Metastatic Breast Carcinoma in the Brain (tissue), 10 donors: ENCODE measurements around a stretch of chr9.

GRCh38 chr9:69215792-69216741, 42.0 kb downstream of the TJP2 start:
- PRO-cap, 10 experiments, result no peak in any of the 10 experiments

GRCh38 chr9:69307265-69307492, 17.8 kb upstream of the ENTREP1 start:
- PRO-cap, 10 experiments, result no peak in any of the 10 experiments

GRCh38 chr9:69461119-69461652, 136.2 kb downstream of the ENTREP1 start:
- PRO-cap, 10 experiments, result no peak in any of the 10 experiments

DNA sequence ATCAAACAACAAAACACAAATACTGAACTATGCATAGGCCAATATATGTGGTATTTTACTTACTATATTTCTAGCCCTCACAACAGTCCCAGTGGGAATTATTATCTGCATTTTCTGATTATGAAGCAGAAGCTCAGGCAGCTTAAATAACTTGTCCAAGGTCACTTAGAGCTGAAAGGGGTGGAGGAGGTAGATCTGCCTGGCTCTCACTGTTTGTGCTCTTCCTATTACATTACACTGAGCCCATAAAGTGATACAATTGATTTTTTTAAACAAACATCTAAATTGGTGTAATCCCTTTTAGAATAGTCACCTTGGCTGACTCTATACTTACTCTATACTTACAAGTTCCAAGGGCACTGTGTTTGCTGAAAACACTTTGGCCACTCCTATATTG, 144.8 kb downstream of the APBA1 start:
- PRO-cap, 10 experiments, result no peak in any of the 10 experiments

GRCh38 chr9:69632554-69633136, 39.5 kb downstream of the APBA1 start:
- PRO-cap, 10 experiments, result no peak in any of the 10 experiments

DNA sequence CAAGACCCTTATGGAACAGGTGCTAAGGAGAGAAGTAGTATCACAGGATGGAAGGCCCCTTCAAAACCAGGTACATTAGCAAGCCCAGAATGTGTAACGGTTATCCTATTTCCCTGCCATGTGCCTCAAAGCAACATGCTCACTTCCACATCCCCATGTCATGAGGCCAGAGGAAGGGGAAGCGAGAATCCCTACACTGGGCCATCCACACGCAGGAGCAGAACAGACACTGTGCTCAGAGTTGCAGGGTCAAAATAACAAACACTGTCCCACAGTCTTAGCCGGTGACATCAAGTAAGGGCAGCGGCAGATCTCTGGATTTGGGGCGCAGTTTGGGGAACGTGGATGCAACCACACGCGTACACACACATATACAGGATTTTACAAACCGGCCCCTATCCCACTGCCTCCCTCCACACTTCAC, 897 bp downstream of the APBA1 start:
- PRO-cap, 10 experiments, result peak in 2 of 10 experiments; most common plus-strand start position 274 of the sequence (in 2)

GRCh38 chr9:69806078-69806762, 14.4 kb upstream of the CFAP95 start:
- PRO-cap, 10 experiments, result no peak in any of the 10 experiments

GRCh38 chr9:70049200-70049745, 5.6 kb downstream of the MAMDC2 start:
- PRO-cap, 10 experiments, result no peak in any of the 10 experiments

DNA sequence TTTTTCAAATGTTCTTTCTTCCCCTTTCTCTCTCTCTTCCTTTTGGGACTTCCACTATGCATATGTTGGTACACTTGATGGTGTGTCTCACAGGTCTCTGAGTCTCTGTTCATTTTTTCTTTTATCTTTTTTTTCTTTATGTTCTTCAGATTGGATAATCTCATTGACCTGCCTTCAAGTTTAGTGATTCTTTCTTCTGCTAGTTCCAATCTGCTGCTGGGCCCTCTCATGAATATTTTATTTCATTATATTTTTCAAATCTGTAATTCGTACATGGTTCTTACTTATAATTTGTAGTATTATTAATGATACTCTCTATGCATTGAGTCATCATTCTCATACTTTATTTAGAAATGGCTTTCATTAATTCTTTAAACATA, 69.1 kb upstream of the SMC5 start:
- PRO-cap, 10 experiments, result no peak in any of the 10 experiments

- PRO-cap, 10 experiments, result no peak in any of the 10 experiments
These were observed 44.8 kb upstream of the SMC5 start for GRCh38 chr9:70213745-70214678.

- PRO-cap, 10 experiments, result no peak in any of the 10 experiments
These were observed 252.6 kb downstream of the TRPM3 start for GRCh38 chr9:70868419-70869639.

DNA sequence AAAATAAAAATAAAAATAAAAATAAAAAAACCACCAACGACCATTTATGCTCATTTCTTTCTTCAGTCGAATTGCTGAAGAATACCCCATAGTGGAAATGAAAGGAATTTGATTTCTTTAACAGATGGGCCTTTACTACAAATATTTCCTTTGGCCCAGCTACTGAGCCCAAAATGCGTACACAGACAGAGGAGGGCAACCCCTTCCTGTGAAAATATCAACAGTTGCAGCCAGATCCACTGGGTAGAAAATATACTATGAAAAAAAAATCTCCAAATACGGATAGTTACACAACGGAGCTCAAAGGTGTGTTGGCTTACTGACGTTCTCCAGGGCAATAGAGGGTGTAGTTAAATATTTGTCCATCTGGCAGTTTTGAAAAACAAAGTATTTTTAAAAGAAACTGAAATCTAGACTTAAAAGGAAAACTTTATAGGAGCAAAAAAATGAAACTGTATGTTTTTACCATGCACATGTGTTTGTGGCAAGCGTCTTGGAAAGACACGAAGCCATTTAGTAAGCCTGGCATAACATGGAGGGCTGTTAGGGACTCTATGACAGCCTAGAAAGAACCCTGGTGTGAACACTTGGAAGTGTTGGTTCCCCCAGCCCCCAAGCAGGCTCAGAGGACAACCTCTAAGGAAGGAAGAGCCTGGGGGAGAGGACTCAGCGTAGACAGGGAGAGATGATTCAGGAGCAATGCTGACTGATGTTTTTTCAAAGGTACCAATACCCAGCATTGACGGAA, 157.8 kb upstream of the TRPM3 start:
- PRO-cap, 10 experiments, result no peak in any of the 10 experiments

GRCh38 chr9:71683898-71684724, 84.2 kb downstream of the CEMIP2 start:
- PRO-cap, 10 experiments, result no peak in any of the 10 experiments

DNA sequence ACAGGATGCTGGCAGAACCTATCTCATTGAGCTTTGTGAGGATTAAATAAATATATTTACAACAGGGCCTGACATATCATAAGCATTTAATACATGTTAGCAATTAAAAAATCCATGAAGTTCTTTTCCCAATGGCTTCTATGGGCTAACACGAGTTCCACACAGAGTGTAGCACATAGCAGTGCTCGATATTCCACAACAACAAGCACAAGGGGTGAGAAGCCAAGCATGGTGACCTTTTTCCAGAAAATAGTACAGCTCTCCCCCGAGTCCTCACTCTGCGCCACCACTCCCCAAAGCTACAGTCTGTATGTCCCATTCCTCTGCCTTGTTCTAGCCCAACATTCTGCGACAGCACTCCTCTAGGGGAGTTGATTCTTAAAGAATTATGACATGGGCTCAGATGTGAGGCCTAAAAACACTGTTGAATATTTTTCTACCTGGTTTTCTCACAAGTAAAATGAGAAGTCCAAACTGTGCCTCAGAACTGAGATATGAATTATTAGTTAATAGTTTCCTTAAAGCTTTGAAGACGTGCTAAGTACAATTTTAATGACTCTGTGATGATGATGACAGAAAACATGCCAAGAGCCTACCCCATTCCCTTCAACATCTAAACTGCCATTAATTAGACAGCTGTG, 54.4 kb downstream of the CEMIP2 start:
- PRO-cap, 10 experiments, result no peak in any of the 10 experiments

DNA sequence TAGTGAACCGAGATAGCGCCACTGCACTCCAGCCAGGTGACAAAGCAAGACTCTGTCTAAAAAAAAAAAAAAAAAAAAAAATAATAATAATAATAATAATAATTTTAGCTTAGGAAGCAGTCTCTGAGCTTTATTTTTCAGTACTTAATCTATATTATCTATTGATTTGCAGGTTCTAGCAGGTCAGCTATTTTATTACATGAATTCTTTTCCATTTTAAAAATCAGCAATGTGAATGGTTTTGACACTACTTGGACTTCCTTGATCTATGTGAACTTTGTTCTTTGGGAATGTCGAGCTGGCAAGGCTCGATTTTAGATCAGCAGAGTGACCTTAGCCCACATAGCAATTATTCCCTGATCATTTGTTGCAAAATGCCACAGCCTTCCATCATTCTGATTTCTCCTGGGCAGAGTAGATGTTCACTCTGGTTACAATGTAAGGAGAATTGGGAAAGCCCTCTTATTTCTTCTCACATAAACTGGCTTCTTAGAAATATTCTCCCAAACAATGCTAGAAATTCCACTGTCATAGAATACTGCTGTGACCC, 15.9 kb upstream of the GDA start:
- PRO-cap, 10 experiments, result no peak in any of the 10 experiments

DNA sequence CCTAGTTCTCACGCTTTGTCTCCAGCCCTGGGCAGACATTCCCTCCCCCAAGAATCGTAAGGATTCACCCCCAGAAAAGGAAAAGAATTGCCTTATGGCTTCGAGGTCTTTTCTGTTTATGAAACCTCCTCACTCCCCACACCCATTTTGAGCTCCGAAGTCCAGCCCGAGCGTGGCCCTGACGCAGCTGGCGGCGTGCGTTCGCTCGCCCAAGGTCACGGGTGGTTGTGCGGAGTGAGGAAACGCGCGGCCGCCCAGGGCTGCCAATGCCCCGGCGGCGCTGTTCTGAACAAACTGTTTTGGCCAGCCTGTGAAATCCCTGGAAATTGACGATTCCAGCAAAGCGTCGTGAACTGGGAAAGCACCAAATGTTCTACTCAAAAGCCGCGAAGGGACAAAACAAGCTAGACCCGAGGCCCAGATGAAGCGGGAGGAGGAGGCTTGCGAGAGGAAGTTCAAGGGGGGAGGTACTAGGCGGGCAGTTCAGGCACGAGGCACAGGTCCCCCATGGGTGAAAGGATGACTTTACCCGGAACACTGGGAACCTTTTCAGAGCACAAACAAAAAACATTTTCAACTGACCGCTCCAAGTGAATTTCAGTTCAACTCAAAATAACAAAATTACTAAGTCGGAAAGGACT, 661 bp upstream of the ZFAND5 start:
- PRO-cap, 10 experiments, result peak in 9 of 10 experiments; most common plus-strand start position 212 of the sequence (in 5); most common minus-strand start position 120 of the sequence (in 6)

DNA sequence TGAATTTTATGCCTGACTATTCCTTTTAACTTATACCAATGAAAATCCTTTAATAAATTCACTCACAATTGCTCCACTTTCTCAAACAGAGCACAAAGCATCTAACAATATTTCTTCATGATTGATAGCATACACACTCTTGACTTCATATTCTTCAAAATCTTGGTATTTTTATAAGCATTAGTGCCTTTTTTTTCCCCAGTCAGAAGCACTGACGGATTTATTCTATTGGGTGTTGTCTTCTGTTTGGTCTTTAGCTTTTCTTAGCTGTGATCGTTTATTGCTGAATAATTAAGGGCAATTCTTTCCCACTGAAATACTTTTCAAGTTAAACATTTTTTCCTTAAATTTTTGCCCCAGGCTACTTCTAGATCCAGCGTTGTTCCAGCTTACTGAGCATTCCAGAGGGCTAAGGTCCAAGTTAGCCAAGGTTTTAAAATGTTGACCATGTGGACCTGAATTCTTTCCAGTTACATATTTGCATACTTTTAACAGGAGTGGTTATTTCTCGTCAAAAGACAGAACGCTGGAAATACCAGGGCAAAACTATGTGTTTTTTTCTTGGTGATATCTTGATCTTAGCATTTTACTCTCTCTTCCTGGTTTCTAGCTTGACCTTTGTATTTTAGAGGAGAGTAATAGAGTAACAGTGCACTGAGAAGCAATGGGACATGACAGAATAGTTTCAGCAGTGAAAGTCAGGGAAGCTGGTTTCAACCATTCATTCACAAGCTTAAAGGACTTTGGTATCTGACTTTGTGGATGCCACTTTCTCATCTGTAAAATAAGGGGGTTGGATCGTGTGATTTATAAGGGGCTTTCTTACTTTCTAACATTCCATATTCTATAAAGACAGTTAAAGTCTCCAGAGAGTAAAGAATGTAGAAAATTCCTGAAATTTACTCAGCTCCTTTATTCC, 32.8 kb downstream of the TMC1 start:
- PRO-cap, 10 experiments, result peak in 1 of 10 experiments; most common plus-strand start position 521 of the sequence (in 1); most common minus-strand start position 265 of the sequence (in 1)

GRCh38 chr9:72925314-72925837, 27.5 kb downstream of the ALDH1A1 start:
- PRO-cap, 10 experiments, result peak in 1 of 10 experiments; most common minus-strand start chr9:72925588 (in 1)

- PRO-cap, 10 experiments, result no peak in any of the 10 experiments
These were observed 37.5 kb upstream of the ALDH1A1 start for GRCh38 chr9:72990374-72990817.

DNA sequence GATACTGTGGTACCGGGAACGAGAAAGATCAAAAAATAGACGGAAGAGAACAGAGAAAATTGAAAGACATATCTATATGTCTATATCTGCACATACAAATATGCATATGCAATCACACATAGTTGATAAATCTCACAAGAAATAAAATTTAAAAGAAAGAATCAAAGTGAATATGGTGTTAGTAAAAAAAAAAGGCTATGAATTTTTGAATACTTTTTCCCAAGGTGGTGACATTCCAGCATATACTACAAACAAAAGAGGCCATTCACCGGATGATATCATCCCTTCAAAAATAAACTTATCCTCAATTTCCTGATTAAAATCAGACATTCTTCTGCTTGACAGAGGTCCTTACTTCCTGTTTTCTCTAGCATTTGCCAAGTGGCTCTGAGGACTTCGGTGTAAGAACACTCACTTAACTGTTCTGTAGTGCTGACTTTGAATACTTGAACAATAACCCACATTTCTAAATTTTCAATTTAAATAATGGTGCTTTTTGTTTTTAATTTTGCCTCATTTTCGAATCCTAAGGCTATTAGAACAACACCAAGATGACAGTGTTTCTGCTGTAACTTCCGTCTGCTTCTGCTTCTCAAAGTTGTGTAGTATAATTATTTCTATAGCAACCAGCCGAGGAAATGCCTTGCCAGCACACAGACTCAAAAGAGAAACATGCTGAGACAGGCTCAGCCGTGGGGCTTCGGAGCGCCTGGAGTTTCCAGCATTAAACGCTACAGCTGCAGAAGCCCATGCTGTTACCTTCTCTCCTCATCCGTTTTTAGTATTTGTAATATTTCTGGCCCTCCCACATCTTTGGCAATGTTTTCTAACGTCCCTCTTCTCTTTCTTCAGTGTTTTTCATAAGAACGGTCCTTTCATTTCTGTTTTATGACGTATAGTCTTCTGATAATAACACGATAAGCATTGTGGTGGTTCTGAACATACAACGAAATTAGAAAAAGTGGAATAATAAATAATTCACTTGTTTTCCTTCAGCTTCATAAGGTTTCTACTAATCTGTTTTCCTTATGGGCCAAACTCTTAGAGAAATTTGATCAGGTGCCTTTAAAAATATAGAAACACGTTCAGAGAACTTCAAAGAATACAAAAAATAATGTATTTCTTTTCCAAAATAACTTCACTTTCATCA, 19.5 kb upstream of the ANXA1 start:
- PRO-cap, 10 experiments, result peak in 10 of 10 experiments; most common plus-strand start position 375 of the sequence (in 5); most common minus-strand start position 587 of the sequence (in 9)